Bile duct (tissue), 1 donor: Measurements from ENCODE around the gene MASTL.

DNA sequence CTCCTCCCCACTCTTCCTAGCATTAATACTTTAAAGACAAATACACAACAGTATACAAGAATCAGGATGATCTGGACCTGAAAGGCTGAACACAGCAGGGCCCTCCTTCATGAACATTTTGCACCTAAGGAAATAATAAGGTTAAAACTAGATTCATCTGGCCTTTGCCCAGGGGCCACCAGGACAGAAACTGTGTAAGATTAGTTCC, 1.7 kb upstream of the KIAA1217 start:
- PRO-cap, result no peak

- PRO-cap, result no peak
Measured at GRCh38 chr10:24306403-24307029, 97.6 kb downstream of the KIAA1217 start.

DNA sequence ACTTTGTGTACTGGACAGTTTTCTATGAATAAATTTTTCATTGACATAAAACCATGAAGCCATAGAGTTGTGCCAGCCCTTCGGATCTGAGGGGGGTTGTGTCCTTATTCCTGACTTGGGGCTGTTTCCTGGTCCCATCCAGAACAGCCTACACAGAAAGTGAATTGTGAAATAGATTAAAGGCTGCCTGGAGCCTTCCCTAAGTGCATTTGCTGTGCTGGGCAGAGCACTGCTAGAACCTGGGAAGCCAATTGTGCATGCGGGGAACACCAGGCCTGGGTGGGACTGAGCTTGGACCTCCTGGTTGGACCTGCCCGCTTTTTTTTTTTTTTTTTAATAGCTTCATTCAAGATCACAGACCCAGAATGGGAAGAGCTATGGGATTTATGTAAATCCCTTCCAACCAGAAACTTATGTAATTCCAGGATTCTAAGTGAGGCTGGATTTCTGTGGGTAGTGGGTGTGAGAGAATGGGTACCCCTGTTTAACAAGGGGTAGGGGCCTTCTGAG, 238.9 kb downstream of the ARHGAP21 start:
- PRO-cap, result no peak

DNA sequence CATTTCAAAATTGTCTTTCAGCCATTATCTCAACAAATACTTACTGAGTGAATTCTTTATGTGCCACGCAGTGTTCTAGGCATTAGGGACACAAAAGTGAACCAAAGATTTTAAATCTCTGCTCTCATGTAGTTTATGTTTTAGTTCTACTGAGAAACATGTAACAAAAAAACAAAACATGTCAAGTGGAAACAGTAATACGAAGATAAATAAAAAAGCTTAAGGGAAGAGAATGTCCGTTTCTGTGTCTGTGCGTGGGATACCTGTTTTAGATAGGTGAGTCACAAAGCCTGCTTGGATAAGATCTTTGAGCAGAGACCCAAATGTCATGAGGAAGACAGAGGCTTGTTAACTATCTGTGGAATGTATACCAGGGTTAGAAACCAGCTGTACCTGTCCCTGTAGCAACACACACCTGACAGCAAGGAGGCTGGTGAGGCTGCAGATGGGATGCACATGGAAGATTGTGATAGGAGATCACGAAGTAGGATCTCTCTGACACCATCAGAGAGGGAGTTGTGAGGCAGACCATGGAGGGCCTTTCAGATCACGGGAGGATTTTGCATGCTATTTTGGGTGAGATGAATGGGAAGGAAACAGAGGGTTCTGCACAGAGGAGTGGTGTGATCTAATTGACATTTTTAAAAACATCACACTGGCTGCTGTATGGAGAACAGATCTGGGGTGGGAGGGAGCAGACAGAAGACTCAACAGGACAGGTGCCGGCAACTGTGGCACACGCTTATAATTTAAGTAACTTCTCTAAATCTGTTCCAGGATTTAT, 105.3 kb downstream of the ARHGAP21 start:
- PRO-cap, result no peak

DNA sequence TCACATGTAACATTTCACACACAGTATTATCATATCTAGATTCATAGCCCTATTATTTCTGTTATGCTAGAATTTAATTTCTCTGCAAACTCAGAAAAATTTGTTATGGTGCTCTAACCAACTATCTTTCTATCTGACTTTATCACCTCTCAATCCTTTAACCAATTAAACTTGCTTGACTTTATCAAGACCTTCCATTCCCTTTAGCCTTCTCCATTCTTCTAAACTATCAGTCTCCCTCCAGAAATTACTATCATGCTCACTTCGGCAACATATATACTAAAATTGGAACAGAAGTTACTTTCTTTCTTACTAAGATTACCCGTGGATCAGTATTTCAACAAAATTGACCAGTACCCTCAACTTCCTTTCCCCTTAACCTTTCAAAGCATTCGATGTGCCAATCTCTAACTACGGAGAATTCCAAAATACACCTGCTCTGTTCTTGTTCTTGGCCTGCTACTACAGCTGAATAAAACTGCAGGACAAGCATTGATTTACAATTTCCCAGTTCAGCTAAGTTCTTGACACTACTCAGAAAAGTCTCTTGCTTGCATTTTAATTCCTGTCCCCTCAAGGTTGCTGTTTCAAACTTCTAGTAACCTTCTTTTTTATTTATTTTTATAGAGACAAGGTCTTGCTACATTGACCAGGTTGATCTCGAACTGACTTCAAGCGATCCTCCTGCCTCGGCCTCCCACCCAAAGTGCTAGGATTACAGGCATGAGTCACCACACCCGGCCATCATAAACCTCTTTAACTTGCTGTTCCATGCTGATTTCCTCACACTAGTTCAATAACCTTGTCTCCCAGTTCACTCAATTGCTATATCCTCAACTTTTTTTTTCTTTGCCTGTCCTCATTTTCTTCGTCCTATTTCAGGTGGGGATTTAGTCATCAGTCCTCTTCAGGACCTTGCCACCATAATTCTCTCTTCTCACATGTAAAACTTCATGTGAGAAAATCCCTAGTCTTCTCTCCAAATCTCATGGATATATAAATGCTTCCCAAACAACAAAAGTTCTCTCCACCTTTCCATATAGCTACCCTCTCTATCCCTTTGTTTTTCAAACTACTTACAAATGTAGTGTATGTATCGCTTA, 80.1 kb downstream of the ARHGAP21 start:
- PRO-cap, result no peak

GRCh38 chr10:24709757-24710534, 13.7 kb downstream of the ARHGAP21 start:
- PRO-cap, result no peak

- PRO-cap, result bidirectional peak, plus-strand start at chr10:24724841, minus-strand start at chr10:24724648
Measured at GRCh38 chr10:24724759-24725157, 1.1 kb upstream of the ARHGAP21 start.

- PRO-cap, result unidirectional peak, plus-strand start at chr10:24902385
Measured at GRCh38 chr10:24902207-24902654, 50.2 kb downstream of the PRTFDC1 start.

DNA sequence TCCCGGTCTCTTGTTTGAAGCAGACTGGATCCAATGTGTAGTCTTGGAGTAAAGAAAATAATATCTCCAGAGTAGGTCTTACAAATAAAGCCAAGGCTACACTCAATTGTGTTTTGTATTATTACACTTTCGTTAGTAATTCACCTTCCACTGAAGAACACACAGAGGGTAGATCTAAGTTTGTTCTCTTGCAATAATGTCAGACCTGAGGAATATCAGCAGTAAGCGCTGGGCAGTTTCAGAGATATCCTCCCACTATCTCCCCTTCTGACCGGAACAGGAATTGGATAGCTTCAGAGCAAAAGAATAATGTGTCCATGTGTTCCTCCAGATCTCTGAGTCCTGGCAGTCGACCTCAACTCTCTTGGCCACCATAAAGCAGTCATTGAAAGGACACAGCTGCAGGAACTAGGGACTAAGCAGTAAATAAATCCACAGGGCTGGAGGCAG, 6.2 kb upstream of the PRTFDC1 start:
- PRO-cap, result no peak

- PRO-cap, result no peak
Measured at GRCh38 chr10:26436846-26437166, 1.3 kb upstream of the APBB1IP start.

DNA sequence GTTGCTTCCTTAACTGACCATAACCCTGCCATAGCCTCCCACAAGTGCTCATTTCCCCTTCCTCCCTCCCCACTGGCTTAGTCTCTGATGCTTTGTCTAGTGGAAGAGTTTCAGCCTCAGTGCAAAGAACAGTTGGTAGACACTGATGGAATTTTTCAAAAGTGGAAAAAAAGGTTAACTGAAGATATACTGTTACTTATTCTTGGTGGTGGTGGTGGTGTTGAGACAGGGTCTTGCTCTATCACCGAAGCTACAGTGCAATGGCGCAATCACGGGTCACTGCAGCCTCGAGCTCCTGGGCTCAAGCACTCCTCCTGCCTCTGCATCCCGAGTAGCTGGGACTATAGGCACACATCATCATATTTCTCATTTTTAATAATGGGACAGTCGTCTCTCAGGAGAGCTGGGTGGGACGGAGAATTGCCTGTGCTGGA, 74.3 kb downstream of the APBB1IP start:
- PRO-cap, result no peak

DNA sequence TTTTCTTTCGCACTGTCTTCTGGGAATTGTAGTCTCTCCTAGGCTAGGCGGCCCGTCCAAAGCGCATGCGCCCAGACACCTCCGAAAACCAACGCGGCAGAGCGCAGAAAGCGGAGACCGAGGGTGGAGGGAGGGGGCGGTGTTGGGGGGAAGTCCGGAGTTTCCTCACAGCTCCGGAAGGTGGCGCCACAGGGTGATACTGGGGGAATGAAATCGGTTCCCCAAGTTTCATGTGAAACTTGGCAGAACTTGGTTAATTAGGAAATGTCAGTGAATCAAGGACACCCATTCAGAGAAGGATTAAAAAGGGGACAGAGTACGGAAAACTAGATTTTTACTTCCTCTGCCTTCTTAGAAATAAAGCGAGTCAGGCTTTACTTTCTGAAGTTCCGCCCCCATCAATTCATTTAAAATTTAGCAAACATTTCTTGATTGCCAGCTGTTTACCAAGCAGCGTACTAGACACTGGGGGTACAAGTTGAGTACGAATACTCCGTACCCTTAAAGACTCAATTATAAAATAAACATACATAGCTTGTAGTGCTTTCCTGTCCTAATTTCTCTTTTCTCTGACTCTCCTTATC, 449 bp upstream of the ABI1 start:
- PRO-cap, result bidirectional peak, plus-strand start at position 256 of the sequence, minus-strand start outside the sequence

GRCh38 chr10:27034874-27035915, 65.1 kb downstream of the ANKRD26 start:
- PRO-cap, result no peak

GRCh38 chr10:27138956-27139850, 15.0 kb downstream of the YME1L1 start:
- PRO-cap, result no peak

- PRO-cap, result bidirectional peak, plus-strand start at chr10:27154905, minus-strand start at chr10:27154868; bidirectional peak, plus-strand start at chr10:27154965, minus-strand start at chr10:27155016; bidirectional peak, plus-strand start at chr10:27155363, minus-strand start at chr10:27155276
Measured at GRCh38 chr10:27154811-27155525, at the start of gene MASTL. Gene MASTL (plus strand): TSS chr10:27155352.

- PRO-cap, result no peak
Measured at GRCh38 chr10:27414007-27414719, 89.9 kb upstream of the RAB18 start.

- PRO-cap, result no peak
Measured at GRCh38 chr10:27504890-27505106, 694 bp downstream of the RAB18 start.

GRCh38 chr10:28202742-28203214, 100.1 kb downstream of the MPP7 start:
- PRO-cap, result no peak

DNA sequence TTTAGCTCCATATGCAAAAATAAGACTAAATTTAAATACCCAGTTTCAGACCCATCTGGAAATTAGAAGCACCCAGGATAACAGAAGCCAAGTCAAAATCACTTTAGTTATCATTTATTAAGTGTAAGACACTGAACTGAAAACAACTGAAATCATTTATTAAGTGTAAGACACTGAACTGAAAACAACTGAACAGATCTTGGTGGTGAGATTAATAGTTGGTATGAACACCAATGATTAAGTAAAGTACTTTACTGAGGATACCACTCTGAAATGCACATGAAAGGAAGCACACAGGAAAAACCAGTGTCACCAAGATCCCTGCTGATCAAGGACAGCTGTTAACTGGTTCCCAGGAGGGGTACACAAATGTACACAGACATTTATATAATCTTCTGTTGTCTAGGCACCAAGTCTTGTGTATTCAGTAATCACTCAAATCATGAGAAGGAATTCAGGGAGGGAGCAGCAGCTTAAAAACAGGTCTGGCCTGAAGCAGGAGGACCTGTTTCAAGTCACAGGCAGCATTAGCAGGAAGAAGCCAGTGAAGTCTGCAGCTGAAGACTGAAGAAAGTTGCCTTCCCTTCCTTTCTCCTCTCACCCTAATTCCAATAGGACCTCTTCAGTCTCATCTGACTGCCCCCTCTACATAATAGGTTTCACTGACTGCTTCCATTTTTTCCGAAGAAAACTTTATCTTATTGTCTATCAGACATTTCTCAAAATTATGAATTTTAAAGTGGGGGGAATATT, 18.8 kb downstream of the MPP7 start:
- PRO-cap, result no peak

- PRO-cap, result no peak
Measured at GRCh38 chr10:28331071-28331483, 28.2 kb upstream of the MPP7 start.